Myometrial cell (primary cell): ENCODE measurements around a stretch of chr22.

DNA sequence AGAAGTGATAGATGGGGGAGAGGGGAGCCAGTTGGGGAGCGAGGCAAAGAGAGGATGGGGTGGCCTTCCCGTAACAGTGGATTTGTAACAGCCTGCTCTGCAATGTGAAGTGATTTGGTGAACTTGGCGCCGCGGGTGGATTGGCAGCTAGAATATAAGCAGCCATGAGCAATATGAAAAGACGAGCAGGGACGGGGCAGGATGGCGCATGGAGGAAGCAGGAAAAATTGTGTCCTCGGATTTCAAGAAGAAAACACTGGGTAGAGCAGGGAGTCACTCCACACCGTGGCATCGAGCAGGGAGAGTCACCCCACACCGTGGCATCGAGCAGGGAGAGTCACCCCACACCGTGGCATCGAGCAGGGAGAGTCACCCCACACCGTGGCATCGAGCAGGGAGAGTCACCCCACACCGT, 354.6 kb downstream of the TBC1D22A start:
- RAMPAGE, long total RNA: no peak

DNA sequence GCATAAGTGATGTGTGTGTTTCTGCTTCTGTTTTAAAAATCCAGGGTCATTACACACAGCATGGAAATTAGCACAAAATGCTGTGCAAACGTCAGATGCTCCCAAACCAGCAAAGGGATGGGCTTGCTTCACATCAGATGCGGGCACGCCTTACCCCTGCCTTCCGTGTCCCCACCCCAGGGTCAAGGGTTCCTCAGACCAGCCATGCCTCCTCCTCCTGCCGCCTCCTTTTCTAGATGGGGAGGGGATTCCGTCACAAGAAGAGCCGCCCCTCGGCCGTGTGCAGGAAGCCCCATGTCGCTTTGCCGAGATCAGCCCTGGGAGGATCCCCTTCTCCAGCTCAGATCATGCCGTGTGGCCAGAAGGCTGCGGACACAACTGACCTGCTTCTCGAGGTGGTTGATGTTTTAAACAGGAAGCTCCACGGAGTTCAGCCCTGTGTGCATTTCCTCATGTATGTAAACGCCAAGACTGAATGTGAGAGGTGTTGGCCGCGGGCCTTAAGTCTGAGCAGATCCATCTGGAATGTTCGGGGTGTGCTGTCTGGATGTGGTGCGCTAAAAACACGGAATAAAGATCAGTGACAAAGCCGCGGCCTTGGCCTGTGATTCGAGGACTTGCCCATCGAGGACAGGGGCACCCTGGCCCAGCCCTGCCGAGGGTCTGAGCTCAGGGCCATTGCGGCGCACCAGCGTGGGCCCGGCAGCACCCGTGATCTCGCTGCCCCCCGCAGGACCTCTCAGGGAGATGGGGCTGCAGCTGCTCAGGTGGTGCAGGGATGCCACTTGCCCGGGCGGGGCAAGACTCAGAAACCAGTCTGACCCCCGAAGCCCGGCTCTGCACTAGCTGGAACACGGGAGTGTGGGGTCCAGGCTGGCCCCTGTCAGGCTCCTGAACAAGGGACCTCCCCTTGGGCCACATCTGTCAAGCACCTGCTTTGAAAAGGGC, 412.9 kb downstream of the TBC1D22A start:
- RAMPAGE, long total RNA: no peak

- RAMPAGE, long total RNA: no peak
Observed at GRCh38 chr22:47292526-47292900, 530.1 kb downstream of the TBC1D22A start.

GRCh38 chr22:47295599-47296076, 533.2 kb downstream of the TBC1D22A start:
- RAMPAGE, long total RNA: no peak

DNA sequence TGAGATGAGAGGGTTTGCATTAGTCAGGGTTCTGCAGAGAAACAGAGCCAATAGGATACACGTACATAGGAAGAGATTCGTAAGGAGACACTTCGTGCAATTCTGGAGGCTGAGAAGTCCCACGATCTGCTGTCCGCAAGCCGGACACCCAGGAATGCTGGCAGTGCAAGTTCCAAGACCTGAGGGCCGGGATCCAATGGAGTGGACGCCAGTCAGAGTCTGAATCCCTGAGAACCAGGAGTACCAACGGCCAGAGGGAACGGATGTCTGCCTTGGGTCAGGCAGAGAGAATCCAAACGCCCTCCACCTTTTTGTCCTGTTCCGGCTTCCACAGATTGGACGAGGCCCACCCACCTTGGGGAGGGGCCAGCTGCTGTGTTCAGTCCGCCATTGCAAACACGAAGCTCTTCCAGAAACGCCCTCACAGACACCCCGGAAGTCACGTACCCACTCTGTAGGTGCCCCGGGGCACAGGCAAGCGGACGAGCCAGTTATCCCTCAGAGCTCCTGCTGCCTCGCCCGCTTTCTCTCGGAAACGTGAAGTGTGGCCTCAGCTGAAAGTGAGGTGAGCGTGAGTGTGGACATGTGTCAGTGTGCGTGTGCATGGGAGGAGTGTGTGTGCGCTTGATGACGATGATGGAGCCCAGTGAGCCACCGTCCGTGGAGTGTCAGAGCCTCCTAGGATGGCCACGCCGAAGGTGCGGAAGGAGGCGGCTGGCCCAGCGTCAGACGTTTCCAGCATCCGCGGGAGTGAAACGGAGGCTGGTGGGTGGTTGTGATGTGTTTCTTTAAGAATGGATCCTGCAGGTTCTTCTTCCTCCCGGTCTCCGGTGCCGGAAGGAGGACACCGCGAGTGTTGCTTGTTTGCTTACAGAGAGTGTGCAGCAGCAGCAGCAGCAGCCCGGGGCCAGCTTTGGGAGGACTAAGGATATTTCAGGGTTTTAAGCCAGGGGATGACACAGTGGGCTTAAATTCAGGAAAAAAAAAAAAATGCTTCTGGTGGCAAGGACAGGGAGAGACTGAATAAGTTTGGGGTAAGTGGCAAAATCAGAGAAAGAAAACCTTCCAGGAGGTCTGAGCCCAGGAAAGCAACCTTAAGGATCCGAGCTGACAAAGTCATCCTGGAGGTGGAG, 857.7 kb upstream of the TAFA5 start:
- RAMPAGE, long total RNA: no peak

GRCh38 chr22:47710341-47710606, 779.1 kb upstream of the TAFA5 start:
- RAMPAGE, long total RNA: no peak

DNA sequence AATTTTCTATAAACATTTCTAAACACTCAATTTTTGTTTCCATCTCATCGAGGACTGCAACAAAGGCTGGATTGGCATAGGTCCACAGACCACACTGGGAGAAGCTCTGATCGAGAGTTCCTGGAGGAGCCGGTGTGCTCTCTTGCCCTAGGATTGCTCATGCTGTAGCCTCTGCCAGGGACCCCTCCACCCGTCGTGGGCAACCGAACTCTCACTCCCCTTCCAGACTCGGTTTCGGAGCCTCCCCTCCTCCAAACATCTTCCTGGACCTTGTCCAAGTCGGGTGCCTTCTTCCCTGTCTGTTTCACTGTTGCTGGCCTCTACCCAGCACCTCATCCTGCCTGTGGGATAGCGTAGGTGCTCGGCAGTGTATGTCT, 770.1 kb upstream of the TAFA5 start:
- RAMPAGE, long total RNA: no peak

DNA sequence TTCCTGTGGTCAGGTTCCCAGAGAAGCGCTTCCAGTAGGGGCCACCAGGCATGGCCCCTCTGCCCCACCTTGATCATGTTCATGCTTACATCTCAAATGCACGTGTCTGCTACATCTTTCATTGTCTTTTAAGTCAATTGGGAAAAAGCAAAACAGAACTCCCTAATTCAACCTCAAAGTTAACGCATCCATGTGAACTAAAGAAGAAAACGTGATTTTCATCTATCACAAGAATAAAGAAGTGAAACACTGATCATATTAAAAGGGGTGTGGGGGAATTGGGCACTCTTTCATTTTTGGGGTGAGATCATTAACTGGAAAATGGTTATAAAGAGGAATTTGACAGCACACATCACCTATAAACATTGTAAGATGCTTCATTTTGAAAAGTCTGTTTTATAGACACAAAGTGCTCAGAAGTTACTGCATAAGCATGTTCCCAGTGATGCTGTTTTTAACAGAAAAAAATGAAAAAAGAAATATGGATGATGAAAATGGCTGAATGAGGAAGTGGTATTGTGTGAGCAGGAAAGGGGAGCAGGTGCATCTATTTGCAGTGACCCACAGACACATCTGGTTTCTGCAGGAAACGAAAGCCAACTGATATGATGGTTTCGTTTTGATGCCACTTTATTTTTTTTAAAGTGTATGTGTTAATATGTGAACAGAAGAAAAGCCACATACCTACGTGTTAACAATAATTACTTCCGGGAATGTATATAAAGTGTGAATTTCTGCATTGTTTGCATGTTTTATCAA, 391.3 kb upstream of the TAFA5 start:
- RAMPAGE, long total RNA: no peak

DNA sequence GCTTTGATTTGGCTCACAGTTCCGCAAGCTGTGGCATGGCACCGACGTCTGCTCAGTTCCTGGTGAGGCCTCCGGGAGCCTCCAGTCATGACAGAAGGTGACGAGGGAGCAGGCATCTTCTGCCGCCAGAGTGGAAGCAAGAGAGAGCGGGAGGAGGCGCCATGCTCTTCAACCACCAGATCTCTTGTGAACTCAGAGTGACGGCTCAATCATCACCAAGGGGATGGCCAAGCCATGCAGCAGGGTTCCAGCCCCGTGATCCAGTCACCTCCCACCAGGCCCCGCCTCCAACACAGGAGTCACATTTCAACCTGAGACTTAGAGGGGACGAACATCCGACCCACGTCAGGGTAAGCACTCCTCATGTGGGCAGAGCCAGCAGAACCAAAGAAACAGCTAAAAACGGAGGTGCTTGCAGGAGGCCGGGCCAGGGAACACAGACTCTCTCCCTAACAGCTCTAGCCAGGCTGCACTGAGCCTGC, 132.2 kb upstream of the TAFA5 start:
- RAMPAGE, long total RNA: no peak

DNA sequence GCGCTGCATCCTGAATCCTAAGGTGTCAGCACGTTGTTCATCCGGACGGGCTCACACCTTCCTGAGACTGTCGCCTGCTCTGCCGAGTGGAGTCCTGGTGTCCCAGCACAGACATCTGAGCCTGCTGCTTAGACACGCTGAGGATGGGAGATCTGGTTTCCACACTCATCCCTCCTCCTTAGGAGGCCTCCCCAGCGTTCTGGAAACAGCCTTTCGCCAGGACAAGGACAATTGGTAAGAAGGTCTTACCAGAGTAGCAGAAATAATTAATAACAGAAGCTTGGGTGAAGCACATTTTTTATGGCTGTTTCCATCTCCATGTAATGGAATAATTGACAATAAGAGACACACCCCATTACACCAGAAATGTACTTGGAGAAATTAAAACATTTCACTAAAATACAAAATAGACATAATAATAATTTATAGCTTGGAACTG, 2.3 kb downstream of the TAFA5 start:
- RAMPAGE, long total RNA: no peak

- RAMPAGE, long total RNA: no peak
Observed at GRCh38 chr22:48497133-48497527, 7.8 kb downstream of the TAFA5 start.

- RAMPAGE, long total RNA: no peak
Observed at GRCh38 chr22:48579177-48579816, 89.9 kb downstream of the TAFA5 start.

DNA sequence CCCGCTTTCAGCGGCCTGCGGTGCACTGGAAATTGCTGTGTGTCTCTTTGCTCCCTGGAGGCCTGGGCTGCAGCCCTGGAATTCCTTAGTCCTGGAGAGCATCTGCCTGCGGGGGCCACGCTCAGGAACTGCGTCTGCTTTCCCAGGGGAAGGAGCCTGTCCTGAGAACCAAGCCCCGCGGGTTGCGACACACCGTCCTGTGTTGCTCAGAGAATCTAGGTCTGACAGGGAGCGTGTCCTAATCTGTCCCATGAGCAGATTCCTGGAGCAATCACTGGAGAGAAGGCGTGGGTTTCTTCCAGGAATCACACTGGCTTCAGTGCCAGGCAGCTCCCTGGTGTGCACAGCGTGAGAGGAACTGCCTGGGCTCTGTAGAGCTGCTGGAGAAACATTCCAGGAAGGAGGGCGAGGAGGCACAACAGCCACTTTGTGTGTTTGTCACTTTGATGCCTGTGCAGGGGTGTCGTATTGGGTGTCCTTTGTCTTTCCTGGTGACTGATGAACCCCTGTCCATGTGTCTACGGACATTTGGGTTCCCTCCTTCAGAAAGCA, 630.3 kb downstream of the TAFA5 start:
- RAMPAGE, long total RNA: no peak

GRCh38 chr22:49536384-49537308, 291.0 kb downstream of the BRD1 start:
- RAMPAGE, long total RNA: no peak

GRCh38 chr22:49592699-49593550, 234.7 kb downstream of the BRD1 start:
- RAMPAGE, long total RNA: no peak

DNA sequence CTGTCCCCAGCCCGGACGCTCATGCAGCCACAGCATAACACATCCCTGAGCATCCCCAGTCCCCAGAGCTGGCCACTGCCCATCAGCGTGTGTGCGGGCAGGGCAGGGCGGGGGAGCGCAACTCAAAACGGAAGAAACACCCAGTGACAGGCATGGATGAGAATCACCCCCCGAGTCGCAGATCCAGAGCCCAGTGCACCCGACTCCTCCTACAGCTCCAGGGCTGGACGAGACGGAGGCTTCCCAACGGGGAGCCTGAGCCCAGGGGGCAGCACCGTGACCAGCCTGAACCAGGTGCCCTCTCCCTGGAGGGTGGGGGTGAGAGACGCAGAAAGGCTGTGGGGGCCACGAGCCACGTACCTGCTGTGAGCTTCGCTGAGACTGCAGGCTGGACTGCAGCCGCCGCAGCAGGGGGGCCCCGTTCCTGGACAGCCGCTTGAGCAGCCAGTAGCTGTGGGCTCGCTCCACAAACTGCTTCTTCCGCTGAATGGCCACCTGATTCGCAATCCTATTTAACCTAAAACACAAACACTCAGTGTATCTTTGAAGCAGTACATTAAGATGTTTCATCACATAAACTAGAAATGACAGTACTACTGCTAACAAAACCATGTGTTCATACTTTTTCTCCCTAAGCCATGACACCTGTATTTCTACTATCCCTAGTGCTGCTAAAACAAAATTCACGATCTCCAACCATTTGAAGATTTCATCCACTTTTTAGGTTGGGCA, 23.7 kb downstream of the BRD1 start:
- RAMPAGE, long total RNA: no peak

- RAMPAGE, long total RNA: no peak
Observed at GRCh38 chr22:49826592-49827251, 951 bp downstream of the BRD1 start.

DNA sequence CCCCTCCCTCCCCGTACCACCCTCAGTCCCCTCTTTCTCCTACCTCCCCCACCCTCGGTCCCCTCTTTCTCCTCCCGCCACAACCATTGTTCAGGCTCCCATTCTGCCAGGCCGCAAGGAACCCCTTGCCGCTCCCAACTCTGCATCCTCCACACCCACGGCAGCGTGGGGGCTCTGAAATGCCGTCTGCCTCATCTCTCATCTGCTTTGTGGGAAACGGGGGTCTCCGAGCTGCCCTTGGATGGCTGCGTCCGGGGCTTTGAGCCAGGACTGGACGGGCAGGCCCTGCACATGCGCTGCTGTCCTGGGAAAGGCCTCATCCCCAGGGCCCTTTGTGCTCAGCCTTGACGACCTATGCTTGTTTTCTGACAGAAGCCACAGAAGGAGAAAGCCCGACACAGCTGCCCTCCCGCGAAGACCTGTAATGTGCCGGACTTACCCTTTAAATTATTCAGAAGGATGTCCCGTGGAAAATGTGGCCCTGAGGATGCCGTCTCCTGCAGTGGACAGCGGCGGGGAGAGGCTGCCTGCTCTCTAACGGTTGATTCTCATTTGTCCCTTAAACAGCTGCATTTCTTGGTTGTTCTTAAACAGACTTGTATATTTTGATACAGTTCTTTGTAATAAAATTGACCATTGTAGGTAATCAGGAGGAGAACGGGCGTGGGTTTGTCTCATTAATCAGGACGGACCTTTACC, 8.6 kb downstream of the CRELD2 start:
- RAMPAGE, long total RNA: no peak

DNA sequence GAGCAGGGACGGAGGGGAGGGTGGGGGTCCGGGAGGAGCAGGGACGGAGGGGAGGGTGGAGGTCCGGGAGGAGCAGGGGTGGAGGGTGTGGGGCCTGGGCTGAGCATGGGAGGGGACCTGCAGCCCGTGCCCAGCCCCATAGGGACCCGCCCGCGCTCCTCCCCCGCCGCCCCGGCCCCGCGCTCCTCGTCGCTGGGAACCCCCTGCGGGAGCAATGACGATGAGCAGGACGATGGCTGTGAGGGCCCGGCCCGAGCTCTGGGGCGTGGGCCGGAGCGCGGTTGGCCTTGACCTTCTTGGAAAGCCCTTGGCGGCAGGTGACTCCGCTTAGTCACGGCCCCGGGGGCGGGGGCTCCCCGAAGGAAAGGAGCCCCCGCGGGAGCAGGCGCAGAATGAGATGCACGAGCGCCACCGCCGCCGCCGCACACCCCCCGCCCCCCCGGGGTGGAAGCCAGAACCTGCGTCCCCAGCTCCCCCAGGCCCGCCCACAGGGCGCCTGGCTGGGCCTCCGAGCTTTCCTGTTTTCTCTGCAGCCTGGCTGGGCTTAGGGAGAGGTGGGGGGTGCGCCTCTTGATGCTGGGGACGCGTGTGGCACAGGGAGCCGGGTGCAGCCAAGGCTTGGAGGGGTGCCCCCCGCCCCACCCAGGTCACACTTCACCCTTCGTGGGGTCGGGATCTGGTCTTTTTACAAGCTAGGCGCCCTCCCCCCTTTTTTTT, 17.7 kb downstream of the CRELD2 start:
- RAMPAGE, long total RNA: no peak

- RAMPAGE, long total RNA: no peak
Observed at GRCh38 chr22:49944599-49945644, 15.7 kb upstream of the PIM3 start.